Placental epithelial cell (primary cell): Measurements from ENCODE around the genes ZWINT and TFAM.

DNA sequence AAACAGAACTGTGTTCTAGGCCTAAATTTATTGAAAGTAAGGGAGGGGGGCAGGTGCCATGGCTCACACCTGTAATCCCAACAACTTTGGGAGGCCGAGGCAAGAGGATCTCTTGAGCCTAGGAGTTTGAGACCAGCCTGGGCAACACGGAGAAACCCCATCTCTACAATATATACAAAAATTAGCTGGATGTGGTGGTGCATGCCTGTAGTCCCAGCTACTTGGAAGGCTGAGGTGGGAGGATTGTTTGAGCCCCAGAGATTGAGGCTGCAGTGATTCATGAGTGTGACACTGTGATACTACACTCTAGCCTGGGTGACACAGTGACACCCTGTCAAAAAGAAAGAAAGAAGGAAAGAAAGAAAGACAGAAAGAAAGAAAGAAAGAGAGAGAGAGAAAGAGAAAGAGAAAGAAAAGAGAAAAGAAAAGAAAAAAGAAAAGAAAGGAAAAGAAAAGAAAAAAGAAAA, 134.9 kb upstream of the CSTF2T start:
- CAGE, long polyA plus RNA, result no peak

DNA sequence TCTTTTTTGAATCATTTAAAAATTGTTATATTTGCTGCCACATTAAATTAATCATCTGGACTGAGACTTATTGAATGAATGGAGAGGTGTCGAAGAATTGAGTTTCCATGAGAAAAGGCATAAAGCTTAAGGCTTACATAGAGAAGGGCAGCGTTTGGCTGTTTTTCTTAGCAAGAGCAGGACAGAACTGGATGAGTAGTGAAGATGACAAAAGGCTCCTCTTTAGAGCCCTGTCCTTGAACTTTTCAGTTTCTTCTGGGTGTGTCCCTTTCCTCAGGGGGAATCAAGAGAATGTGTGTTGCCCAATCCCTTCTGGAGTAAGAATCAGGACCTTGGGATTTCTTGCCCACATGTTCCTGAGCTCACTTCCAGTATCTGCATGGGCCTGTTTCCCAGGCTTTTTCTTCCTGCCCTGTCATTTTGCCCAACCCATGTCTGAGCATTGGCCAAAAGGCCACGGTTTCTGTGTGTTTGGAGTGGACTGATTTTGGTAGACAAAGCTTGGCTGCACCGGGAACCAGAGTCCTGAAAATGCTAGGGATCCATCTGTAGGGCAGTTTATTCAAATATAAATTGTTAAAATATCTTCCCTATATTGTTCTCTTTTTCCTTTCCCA, 195.8 kb upstream of the CSTF2T start:
- CAGE, long polyA plus RNA, result no peak

GRCh38 chr10:51909993-51910784, 210.8 kb upstream of the CSTF2T start:
- CAGE, long polyA plus RNA, result no peak

DNA sequence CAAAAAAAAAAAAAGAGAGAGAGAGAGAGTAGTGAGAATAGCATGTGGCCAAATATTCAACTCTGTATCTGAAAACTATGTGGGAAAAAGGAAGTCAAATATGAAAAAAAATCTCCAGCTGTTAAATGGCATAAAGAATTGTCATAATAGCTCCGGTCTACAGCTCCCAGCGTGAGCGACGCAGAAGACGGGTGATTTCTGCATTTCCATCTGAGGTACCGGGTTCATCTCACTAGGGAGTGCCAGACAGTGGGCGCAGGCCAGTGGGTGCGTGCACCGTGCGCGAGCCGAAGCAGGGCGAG, 80.9 kb upstream of the DKK1 start:
- CAGE, long polyA plus RNA, result no peak

- CAGE, long polyA plus RNA, result no peak
Observed at GRCh38 chr10:52234273-52234657, 79.8 kb upstream of the DKK1 start.

GRCh38 chr10:52250558-52251158, 63.4 kb upstream of the DKK1 start:
- CAGE, long polyA plus RNA, result no peak

DNA sequence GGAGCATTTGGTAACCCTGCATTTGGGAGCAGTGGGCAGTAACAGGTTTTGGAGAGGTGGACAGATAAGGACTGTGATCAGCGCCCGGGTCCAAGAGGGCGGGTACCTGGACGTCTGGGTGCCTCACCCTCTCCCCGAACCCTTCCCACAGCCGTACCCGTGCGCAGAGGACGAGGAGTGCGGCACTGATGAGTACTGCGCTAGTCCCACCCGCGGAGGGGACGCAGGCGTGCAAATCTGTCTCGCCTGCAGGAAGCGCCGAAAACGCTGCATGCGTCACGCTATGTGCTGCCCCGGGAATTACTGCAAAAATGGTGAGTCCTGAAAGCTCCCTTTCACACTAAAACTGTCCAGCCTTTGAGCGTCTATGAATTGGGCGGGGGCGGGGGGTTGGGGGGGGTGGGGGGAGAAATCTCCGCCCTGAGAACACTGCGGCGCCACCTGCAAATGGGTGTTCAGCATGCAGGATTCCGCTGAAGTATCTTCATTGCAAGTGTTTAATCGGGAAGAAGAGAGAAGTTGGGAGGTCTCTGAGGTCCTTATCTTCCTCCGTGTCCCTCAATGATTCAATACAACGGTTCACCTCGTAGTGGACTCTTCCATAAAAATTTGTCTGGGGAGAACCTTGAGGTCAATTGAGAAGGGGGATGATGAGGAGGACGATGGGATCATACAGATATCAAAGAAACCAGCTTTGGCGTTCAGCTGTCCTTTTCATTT, 851 bp downstream of the DKK1 start:
- CAGE, long polyA plus RNA, result no peak

GRCh38 chr10:52759135-52759722, 13.4 kb downstream of the MBL2 start:
- CAGE, long polyA plus RNA, result no peak

DNA sequence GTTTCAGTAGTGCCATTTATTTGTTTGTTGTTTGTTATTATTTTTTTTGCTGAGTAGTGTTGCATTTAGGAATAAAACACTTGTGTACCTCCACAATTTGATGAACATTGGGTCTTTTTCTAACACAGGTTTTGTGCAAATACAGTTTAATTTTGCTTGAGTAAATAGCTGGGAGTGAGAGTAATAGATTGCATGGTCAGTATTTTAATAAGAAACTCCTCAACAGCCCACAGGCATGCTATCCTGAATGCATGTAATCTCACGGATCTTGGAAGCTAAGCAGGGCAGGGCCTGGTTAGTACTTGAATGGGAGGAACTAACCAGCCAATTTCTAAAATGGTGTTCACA, 685.4 kb upstream of the MBL2 start:
- CAGE, long polyA plus RNA, result no peak

- CAGE, long polyA plus RNA, result no peak
Observed at GRCh38 chr10:56360890-56361854, at the start of gene ZWINT. ZWINT (minus strand) TSS chr10:56361259.

- CAGE, long polyA plus RNA, result no peak
Observed at GRCh38 chr10:57864831-57865174, 402.9 kb downstream of the IPMK start.

GRCh38 chr10:58384833-58385817, at the start of gene TFAM:
TFAM (plus strand) TSS chr10:58385410.
- CAGE, long polyA plus RNA, result no peak

DNA sequence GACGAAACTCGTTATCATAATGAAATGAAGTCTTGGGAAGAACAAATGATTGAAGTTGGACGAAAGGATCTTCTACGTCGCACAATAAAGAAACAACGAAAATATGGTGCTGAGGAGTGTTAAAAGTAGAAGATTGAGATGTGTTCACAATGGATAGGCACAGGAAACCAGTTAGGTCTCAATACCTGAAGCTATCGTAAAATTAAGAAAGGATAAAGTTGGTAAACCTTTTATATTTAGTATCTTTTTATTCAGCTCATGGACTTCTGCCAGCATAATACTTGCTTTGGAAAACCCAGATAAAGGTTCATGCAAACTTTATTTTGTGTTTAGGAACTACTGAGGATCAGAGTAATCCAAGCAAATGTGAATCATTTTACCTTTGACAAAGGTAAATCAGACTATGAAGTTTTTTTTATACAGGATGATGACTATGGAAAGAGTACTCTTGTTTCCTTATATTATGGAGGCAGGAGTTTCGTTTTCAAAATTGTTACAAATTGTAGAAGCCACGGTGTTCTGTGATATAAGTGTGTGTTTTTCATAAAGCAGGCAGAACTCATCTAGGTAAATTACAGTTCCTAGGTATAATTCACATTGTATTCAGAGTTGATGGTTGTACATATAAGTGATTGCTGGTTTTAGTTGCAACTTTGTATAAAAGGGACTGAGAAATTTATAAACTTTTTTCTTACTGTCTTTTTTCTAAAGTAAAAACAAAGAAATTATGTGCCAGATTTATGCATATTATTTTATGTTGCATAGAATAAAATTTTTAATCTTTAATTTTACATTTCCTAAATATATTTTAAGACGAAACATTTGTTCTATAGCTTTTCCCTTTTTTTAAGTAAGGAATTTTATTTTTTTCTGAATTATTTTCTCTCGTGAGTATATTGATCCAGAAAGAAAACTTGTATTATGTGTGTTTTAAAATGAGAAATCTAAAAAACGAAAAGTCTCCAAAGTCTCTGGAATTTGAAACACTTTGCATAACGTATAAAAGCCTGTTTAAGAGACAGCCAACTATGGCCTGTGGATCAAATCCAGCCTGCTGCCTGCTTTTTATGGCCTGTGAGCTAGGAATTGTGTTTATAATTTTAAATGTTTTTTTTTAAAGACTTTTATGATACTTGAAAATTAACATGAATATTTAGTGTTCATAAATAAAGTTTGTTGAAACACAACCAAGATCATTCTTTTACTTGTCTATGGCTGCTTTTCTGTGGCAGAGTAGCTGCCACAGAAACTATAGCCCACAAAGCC, 10.2 kb downstream of the TFAM start:
- CAGE, long polyA plus RNA, result no peak

- CAGE, long polyA plus RNA, result no peak
Observed at GRCh38 chr10:58539039-58539792, 26.5 kb downstream of the BICC1 start.

- CAGE, long polyA plus RNA, result no peak
Observed at GRCh38 chr10:58637281-58638006, 124.8 kb downstream of the BICC1 start.

GRCh38 chr10:58740719-58741119, 228.0 kb downstream of the BICC1 start:
- CAGE, long polyA plus RNA, result no peak

DNA sequence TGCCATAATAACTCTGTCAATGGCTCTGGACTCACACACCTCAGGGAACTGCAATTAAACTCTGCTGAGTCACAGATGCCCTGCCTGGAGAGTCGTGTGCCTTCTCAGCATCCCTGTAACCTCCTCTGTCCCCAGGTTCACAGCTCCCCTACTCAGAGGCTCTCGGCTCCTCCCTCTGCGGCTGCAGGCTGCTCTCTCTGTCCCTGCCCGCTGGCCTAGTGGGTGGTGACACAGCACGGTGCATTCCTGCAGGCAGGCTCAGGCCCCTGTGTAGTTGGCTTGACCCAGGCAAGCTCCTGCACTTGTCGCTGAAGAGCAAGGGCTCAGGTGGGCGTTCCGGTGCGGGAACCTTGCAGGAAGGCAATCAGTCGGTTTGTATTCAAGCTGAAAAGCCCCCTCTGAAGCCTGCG, 208.9 kb upstream of the PHYHIPL start:
- CAGE, long polyA plus RNA, result no peak

- CAGE, long polyA plus RNA, result no peak
Observed at GRCh38 chr10:59000114-59000485, 176.3 kb upstream of the PHYHIPL start.

DNA sequence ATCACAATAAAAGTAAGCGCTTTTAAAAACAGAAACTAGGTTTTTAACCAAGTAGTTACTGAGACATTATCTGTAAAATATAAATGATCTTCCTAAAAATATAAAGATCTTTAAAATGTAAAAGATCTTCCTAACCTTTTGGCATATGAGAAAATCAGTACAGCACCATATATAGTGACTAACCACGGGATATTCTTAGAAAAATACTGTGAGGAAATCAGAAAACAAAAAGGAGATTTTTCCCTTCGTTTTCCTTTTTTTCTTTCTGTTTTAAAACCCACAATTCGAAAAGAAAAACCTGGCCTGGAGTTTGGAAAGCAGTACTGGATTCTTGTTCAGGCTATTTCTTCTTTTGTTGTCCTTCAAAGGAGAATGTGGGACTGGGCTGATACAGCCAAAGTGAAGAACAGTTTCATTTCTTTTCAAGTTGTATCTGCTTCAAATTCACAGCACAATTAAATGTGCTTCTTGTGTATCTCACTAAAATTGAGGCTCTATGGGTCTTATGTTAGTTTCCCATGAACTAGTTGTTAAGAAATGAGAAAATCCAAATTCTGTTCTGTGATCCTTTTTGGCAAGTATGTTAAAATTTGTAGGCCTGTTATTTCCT, 156.8 kb upstream of the PHYHIPL start:
- CAGE, long polyA plus RNA, result no peak

GRCh38 chr10:59077735-59078212, 98.7 kb upstream of the PHYHIPL start:
- CAGE, long polyA plus RNA, result no peak